Pulmonary lymph node (tissue), 1 donor: ENCODE measurements around the genes IFT20 and POLDIP2.

- PRO-cap, result no peak
Measured at GRCh38 chr17:19671732-19672534, 23.4 kb downstream of the ALDH3A2 start.

DNA sequence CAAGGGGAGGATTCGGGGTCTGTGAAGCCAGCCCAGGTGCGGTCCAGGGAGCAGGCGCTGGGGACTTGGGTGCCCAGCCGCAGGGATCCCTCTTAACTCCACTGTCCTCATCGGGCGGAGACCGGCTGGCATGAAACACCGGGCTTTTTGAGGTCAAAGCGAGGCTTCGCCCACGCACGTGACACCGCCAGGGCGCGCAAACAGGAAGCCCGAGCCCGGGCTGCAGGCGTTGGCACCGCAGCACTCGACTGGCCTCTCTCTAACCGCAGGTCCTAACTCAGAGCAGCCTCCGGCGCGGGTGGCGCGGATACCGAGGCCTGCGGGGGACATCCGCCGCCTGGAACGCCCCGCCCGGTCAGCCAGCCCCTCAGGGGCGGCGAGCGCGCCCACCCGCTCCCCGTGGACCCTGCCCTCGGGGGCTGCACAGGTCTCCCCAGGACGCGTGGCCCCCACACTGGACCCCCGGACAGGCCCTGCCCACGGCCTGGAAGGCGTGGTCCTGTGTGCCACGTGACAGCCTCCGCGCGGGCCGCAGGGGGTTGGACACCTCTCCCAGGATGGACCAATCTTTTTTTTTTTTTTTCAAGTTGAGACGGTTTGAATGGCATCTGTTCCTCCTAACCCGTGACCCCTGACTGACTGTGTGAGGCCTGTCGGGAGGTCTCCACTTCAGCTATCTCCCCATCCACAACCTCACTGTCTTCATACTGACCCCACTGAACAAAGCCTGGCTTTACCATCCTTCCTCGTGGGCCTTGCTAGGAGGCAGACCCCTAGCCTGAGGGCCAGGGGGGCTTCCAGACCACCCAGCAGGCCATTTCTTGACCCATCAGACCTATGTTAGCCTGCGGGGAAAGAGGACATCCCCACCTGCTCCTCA is 8.3 kb upstream of the SLC47A2 start:
- PRO-cap, result bidirectional peak, plus-strand start at position 262 of the sequence, minus-strand start at position 103 of the sequence

DNA sequence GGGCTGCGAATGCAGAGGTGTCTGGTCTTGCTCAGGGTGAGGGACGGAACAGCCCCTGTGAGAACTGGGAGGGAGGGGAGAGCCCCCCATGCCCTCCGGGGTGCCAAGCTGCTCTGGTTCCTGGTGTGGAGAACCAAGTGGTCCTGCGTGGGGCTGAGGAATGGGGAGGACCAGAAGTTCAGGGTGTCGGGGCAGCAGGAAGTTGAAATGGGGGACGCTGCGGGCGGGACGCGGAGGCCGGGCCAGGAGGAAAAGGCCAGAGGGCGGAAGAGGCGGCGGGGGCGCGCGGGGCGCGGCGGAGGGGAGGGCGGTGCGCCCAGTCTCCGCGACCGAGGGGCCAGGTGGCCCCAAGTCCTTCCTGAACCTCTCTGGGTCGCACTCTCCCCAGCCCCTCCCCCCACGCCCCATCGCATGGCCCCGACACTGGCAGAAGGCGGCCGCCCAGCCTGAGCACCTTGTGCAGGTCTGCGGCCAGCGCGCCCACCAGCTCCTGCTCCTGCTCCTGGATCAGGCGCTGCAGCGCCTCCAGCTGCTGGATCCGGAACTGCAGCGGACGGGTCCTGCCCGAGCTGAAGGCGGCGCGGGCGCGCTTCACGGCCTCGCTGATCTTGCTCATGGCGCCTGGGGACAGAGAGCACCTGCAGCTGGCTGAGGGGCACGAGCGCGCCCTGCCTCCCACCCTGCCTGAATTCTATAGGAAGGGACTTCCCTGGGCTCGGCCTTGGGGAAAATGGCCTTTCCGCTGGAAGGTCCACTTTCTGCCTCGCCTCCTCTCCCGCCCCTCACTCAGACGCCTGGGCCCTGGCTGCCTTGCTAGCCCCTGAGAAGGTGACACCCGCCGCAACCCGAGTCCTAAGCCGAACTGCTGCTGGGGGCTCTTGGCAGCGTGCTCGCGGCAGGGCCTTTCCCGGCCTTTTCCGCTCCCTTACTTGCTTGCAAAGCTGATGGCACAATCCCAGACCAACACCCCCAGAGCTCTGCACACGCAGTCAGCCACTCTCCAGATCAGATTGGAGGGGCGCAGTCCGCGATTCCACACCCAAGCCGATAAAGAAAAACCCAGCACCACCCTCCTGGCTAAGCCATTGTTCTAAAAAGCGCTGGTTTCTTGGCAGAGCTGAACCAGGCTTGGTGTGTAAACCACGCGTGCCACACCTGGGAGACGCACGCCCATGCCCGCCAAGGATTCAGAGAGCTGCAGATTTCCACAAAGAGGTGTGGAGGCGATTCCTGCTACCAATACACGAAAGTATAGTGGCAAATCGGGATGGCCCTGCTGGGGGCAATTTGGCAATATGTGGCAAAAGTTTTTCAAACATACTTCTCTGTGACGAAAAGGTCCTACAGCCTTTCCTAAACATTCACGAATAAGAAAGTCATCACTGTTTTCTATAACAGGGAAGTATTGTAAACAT is 3.1 kb downstream of the ALDH3A1 start:
- PRO-cap, result no peak

- PRO-cap, result no peak
Measured at GRCh38 chr17:19966253-19967015, 11.2 kb downstream of the AKAP10 start.

GRCh38 chr17:21003219-21003637 is 39.6 kb downstream of the USP22 start:
- PRO-cap, result no peak

- PRO-cap, result no peak
Measured at GRCh38 chr17:21282017-21282407, 2.5 kb upstream of the MAP2K3 start.

DNA sequence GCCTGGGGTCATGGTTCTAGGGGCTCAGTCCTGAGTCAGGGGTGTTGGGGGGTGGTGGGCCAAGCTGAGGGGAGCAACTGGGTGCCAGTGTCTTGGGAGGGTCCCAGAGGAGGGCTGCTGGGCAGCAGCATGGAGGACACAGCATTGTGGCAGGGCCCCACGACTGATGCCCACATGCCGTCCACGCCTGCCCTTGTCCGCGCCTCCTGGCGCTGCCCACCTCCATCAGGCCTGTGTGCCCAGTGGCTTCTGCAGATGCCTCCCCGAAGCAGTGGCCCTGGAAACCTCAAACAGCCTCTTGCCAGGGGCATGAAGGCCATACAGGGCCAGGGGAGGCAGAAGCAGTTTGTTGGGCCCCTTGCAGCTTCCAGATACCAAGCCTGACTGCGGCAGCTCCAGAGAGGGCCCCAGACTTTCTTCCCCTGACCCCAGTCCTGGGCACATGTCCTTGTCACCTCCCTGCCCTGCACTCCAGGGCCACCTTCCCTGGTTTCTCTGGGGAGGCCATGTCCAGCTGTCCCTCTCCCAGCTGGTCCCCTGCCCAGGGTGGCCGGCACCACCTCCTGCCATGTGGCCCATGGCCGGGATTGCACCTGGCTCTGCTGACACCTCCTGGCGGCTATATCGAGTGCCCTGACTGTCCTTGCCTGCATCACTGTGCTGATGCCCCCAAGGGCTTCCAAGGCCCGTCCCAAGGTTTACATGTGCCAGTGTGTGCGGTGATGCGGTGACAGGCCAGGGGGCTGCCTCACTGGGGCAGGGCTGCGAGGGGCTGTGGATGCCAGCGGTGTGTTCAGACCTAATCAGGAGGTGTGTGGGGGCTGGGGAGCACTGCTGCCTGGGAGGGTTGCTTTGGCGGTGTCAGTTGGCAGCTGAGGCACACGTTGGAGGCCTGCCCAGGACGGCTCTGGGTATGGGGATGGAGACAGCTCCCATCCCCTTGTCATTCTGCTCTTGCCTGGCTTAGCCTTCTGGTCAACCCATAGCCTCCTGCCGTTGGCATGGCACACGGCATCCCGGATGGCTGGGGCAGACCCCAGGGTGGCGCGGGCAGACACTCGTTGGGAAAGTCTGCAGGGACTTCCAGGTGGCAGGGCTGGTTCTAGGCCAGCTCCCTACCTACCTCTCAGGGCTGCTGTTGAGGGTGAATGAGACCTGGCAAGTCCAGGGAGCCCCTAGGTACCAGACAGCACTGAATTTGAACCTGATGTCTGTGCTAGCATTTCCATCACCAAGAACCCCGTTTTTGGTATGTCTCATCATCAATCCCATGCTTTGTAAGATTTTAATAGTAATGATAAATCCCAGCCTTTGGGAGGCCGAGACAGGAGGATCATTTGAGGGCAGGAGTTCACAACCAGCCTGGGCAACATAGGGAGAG is 5.4 kb downstream of the MAP2K3 start:
- PRO-cap, result no peak

- PRO-cap, result no peak
Measured at GRCh38 chr17:21612796-21613289, 79.5 kb upstream of the KCNJ18 start.

DNA sequence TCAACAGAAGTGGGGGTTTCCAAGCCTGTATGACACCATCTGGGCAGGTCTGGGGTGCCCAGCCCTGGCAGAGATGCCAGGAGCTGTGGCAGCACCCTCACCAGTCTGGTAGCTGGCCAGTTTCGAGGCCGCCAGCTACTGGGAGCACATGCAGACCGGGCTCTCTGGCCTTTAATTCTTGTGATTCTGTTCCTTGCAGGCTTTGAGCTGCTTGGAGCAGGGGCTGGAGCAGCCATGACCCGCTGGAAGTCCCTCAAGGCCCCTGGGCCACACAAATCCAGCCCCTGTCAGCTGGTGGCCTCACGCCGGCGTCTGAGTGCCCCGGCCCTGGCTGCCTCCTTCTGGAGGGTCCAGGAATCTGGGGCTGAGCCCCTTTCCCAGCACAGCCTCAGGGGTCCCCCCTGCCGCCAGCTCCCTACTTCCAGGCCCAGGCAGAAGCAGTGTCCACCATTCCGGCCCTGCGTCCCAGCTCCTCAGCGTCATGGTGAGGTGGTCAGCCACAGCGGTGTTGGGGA is 7.4 kb downstream of the KCNJ18 start:
- PRO-cap, result no peak

GRCh38 chr17:22519555-22520067 is 827.3 kb downstream of the KCNJ18 start:
- PRO-cap, result no peak

- PRO-cap, result no peak
Measured at GRCh38 chr17:27256170-27256469, 37.8 kb upstream of the WSB1 start.

DNA sequence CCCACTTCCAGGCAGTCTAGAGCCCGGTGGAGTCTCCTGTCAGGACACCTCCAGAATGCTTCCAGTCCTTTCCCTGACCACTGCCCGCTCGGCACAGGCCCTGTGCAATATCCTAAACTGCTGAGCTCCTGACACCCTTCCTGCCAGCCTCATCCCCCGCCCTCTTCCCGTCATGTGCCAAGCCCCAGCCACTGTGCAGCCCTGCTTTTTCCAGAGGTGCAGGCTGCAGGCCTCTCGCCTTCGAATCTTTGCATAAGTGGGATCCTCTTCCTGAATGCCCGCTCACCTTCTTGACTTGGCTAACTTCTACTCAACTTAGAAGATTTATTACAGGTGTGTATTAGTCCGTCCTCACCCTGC is 73.8 kb downstream of the WSB1 start:
- PRO-cap, result no peak

DNA sequence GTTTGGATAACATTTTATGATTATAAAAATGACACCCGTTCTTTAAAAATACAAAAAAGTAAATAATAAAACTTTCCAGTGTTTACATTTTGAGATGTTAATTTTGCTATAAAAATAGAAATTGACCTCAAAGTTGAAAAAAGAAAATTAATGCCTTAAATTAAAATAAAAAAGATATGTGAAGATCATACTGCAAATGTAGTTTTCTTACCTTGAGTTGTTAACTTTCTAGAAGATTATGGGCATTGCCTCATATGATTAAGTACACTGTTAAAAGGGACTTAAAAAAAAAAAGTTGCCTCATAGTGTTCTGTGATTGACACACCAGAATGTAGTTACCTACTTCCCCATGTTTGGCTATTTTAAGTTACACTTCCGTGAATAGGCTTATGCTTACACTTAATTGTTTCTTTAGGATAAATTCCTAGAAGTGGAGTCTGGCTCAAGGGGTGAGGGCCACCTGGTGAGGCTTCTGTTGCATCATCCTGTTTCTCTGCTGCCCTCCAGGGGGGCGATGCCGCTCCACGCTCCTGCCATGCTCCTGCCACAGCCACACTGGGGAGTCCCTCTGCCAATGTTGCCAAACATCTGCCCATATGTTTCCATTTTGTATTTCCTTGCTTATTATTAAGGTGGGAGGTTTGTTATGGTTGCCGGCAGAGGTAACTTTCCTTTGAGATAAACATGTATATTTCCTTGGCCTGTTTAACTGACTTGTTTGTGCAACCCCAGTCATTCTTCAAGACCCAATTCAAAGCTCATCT is 72.9 kb downstream of the KSR1 start:
- PRO-cap, result unidirectional peak, plus-strand start at position 428 of the sequence

DNA sequence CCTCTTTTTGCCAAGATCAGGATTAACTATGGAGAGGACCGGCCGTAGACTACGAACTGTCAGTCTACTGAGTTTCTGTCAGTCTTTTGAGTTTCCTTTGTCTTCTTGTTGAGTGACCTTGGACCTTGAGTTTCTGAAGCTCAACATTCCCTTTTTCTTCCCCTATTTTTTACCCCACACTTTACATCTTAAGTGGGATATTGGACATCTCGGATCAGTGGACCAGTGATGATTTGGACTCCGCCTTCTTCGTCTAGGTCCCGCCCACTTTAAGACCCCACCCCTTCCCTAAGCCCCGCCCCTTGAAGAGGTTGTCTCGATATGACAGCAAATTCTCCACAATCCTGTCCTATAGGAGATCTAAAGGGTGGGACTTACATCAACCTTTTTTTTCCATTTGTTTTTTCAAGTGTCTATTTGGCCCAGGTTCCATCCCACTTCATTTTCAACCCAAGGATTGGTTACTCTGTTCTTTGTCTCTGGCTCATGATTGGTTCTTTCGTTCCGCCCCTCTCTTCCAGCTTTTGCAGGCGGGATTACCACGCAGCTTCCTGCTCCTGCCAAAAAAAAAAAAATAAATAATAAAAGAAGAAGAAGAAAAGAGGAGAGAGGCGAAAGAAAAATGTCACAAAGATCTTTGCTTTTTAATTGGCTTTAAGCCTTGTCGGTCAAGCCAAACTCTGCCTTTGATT is 1.5 kb upstream of the NLK start:
- PRO-cap, result no peak

DNA sequence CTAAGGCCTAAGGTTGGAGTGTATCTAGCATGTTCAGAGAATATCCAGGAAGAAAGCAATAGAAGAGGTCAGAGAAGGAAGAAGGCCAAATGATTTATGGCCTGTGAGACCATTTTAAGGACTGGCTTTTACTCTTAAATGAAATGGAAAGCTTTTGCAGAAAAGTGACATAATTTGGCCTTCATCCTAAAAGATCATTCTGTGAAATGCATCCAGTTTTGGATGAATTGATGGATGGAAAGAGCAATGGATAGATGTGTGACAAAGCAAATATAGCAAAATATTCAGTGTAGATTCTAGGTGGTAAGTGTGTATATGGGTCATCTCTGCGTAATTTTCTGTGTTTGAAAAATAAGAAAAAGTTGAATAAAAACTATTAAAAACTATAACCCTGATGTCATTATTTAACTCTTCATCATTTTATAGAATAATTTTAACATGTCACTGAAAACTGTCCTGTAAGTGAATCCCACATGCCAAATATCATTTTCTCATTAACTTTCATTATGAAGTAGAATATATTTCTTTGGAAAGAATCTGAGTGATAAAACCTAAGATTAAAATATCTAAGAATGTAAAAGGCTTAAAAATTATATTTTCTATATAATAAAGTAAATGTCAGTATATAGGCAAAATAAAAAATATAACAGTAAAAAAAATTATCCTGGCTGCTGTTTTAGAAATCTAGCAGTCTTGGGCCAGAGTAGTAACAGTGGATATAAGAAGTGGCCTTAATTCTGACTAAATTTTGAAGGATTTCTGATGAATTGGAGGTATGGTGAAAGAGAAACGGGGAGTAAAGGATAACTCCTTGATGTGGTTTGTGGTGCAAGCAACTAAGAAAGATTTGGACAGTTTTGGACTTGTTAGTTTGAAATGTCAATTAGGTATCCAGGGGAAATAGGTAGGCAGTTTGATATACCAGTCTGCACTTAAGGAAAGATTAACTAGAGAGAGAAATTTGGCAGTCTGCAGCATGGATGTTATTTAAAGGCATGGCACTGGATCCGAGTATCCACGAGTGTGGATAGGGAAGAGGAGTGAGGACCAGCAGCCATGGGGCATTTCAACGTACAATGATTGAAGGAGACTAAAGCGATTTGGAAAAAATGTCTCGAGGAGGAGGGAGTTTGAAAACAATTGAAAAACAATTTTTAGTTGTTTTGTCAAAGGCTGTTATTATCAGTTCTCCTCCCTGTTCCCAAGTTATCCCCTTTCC is 117.1 kb downstream of the NLK start:
- PRO-cap, result no peak

- PRO-cap, result no peak
Measured at GRCh38 chr17:28235324-28235804, 83.6 kb upstream of the TMEM97 start.

DNA sequence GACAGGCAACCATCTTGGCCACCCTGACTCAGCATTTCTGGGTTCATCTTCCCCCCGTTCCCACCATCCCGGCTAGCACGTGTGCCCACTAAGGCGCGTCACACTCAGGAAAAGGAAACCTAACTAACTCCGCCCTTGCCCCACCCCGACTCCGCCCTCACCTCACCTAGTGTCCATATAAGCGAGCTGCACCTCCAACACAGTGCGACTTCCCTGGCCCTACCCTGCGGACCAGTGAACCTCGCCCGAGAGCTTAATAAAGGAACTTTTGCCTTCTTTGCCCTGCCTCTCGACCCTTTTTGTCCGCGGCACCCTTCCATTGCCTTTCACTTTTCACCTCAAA is 52.8 kb upstream of the TMEM97 start:
- PRO-cap, result no peak

DNA sequence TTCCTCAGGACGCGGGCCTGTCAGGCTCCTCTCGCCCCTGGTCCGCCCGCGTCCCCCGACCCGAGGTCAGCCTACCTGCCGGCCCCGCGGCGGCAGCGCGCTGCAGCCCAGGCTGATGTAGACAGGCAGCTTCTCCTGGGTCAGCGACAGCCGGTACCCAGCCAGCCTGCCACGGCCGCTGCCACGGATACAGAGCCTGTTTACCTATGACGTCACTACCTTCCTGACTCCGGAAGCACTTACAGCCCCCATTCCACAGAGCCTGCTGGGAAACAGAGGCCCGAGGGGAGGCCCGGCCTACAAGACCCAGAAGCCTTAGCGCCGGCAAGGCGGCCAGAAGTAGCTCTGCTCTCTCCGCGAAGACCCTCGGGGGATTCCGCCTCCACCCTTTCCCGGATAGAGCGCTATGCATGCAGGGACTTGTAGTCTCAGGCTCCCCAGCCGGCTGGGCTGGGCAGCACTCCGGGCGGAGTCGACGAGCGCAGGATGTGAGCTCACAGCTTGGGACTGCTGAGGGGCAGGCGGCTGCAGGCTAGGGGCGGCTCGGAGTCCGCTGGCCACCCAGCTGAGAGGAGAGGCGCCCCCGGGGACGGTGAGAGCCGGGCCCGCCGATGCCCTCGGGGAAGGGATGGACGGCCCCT is at the start of gene IFT20:
Gene IFT20 (minus strand): TSS at position 208 of the 641 bp plus-strand sequence.
- PRO-cap, result bidirectional peak, plus-strand start at position 499 of the sequence, minus-strand start at position 394 of the sequence; unidirectional peak, plus-strand start at position 556 of the sequence

DNA sequence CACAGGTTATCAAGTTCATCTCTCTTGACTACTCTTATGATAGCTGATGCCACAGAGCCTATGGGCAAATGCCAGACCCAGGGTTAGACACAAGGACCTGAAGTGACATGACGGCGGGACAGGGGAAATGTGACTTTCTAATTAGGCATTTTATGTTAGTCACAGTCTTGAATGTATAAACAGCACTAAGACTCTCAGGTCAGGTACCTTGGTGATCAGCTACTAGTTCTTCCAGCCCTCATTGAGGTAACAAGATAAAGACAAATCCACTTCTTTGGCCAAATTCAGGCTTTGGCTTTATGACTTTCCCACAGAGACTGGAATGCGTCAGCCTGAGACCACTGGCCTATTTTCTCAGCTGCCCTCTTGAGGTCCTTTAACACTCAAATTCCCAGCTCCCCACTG is 10.5 kb downstream of the TNFAIP1 start:
- PRO-cap, result no peak

DNA sequence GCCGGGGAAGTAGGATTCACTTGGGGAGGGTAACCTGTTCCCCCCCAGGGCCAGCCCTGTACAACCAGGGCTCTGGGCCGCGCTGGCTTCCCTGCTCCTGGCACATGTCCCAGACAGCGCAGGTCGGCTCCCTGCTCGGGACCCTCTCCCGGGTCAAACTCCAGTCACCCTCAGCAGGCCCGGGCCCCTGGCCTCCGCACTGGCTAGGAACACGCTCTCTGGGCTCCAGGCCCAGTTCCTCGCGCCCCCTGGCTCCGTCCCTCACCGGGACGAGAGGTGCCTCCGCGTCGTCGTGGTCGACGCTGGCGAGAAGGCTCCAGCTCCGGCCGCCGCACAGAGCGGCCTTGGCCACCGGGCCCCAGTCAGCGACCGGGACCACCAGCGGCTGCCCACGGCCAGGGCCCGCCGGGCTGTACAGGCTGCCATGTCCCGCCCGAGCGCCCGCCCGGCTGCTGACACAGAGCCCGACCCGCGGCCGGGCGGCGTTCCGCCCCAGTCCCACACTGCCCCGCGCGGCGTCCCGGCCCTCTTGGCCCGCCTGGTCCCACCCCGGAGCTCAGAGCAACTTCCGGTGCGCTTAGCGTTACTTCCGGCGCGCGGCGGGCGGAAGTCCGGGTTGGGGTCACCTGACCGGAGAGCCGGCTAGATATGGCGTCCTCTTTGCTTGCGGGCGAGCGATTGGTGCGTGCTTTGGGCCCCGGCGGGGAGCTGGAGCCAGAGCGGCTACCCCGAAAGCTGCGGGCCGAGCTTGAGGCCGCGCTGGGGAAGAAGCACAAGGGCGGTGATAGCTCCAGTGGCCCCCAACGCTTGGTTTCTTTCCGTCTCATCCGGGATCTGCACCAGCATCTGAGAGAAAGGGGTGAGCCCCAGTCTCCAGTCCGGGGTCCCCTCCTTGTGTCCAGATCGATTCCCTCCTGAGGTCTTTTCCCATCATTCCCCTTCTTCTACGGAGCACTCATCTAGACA is at the start of gene POLDIP2:
Gene POLDIP2 (minus strand): TSS at position 505 of the 966 bp plus-strand sequence.
- PRO-cap, result bidirectional peak, plus-strand start at position 634 of the sequence, minus-strand start at position 502 of the sequence